Metastatic Pancreatic Carcinoma in the Ovary (tissue), 1 donor: ENCODE measurements around a stretch of chr2.

DNA sequence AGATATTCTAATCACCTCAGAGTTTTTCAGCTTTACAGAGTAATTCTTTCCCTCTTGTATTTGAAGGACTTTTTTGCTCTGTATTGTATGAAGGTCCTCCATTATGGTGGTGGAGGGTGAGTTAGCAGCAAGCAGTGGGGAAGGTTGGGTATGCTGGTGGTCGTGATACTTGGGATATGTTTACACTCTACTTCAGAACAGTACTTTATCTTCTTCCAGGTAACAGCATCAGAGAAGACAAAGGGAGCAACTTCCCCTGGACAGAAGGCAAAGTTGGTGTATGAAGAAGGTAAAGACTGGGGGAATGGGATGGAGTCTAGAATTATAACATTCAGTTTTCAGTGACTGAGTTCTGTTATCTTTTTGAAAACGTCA, 39.0 kb upstream of the TOGARAM2 start:
- PRO-cap: no peak

DNA sequence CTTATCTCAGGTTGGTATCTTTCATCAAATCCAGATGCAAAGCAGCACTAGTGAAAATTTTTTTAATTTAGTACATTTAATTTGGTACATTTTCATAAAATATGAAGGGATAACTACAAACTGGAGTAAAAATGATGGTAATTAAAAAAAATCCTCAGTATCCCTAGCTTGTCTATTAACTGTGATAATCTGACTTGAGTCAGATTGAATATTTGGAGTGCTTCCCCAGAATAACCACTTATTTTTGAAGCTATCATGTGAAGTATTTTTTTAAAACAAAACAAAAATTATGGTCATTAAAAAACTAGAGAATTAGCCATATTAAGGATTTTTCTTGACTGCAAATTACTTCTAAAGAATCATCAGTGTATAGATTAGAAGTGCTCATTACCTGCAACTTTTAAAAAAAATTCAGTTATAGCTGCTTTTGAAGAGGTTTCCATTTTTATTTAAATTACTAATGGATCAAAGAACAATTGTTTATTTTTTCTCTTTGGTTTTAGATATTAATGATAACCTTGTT, 33.9 kb upstream of the TOGARAM2 start:
- PRO-cap: no peak

DNA sequence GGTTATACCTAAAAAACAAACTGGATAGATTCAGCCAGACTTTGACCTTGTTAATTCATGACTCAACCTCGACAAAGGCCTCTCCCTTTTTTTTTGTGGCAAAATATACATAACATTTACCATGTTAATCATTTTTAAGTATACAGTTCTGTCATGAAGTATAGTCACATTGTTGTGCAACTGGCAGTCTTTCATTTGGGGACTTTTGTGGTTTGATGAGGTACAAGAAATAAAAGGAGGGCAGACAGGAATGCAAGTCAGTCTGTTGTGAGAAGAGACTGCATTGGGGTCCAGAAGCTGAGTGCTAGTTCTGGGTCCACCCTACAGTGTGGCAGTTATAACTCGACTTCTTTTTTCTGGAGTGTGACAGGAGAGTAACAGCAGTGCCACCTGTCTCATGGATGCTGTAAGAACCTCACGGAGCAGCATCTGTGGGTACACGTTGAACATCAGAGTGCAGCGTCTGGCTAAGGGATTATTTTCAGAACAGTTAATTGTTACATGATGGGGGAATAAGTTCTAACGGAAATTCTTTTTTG, 28.5 kb upstream of the TOGARAM2 start:
- PRO-cap: no peak

- PRO-cap: no peak
These were observed 9.4 kb downstream of the PCARE start for GRCh38 chr2:29064745-29065474.

DNA sequence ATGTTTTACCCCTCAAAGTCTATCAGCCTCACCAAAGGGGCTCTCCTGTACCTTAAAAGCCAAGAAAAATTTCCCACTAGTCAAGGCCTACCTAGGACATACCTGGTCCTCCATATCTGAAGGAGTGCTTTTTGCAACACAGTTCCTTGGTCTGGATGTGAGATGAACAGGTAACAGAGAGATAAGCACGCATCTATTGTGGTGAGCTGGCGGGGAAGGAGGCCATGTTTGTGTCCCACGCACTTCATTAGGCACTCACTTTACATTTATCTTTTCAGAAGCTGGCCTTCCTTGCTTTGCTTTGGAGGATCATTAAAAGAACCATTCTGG, 4.0 kb upstream of the PCARE start:
- PRO-cap: unidirectional peak, plus-strand start at position 204 of the sequence

- PRO-cap: unidirectional peak, minus-strand start at chr2:29116255; bidirectional peak, plus-strand start at chr2:29116641, minus-strand start at chr2:29116312
These were observed 888 bp downstream of the CLIP4 start for GRCh38 chr2:29115726-29116880.

DNA sequence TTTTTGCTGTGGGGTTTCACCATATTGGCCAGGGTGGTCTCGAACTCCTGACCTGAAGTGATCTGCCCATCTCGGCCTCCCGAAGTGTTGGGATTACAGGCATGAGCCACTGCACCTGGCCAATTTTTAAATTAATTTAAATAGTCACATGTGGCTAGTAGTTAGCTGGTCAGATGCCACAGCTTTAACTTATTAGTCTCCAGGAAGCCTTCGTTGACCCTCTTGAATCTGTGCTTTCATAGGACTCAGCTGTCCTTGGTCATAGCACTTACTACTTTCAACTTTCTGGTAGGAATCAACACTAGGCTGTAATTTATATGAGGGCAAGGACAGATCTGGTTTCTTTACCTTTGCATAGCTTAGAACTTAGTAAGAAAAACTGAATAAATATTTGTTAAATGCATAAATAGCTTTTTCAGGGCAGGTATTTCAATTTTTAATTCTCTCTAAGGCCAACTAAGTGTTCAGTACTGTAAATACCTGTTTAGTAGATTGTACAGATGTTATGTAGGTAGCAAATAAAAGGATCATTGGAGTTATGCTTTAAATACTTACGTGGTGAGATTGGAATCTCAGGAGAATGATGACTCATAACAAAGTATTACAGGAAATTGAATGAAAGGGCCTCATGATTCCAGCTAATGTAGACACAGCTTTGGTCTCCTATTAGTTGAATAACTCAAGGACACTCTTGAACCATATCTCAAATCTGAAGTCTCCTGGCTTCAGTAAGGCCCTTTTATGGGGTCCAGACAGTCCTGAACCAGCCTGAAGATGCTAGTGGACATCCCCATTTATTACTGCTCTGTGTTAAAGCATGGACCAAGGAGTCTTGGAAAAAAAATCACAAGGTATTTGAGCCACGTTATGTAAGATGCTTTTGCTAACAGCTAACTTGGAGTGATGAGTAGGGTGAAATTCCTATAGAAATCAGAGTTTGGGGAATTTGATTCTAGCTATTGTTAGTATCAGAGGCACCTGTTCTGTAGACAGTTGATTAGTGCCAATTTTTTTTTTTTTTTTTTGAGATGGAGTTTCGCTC, 2.6 kb downstream of the CLIP4 start:
- PRO-cap: no peak

DNA sequence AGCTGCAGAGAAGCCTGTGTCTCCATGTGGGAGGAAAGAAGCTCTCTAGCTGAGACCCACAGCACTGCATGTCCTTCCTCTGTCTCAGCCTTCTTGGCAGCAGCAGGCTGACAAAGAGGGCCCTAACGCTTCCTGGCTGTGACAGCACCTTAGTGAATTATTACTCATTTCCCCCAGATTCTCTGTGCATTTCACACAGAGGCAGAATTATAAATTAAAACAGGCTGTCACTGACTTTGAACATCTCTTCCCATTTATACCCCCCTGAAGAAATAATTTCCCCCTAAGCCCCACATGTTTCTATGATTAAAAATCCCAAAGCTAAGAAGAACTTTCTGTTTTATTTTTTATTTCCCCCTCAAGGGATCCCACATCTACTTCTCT, 206.9 kb downstream of the CLIP4 start:
- PRO-cap: no peak

GRCh38 chr2:30149347-30149965, 2.6 kb downstream of the YPEL5 start:
- PRO-cap: no peak

- PRO-cap: no peak
These were observed 19.3 kb downstream of the YPEL5 start for GRCh38 chr2:30165982-30166573.

- PRO-cap: no peak
These were observed 4.9 kb upstream of the LBH start for GRCh38 chr2:30226196-30227025.

DNA sequence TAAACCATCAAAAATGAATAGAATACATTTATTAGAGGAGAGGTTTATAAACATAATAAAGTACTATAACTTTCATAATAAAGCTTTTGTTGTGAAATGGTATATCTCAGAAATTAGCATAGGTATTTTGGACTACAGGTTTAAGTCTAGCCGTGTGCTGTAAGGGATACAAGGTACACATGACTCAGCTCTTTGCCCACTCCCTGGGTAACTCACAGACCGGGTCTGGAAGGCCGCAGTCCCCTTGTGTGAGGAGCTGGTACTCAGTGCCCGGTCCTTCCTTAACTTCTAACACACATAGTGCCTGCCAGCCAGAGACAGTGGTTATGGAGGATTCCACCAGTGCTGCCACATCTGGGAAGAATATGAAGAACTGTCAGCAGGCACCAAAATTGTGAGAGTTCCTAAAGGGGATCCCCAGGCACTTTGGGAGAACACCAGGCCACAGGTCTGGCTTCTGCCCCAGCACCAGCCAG, 29.2 kb downstream of the CAPN13 start:
- PRO-cap: no peak

- PRO-cap: no peak
These were observed 158.3 kb downstream of the GALNT14 start for GRCh38 chr2:30979859-30980425.

DNA sequence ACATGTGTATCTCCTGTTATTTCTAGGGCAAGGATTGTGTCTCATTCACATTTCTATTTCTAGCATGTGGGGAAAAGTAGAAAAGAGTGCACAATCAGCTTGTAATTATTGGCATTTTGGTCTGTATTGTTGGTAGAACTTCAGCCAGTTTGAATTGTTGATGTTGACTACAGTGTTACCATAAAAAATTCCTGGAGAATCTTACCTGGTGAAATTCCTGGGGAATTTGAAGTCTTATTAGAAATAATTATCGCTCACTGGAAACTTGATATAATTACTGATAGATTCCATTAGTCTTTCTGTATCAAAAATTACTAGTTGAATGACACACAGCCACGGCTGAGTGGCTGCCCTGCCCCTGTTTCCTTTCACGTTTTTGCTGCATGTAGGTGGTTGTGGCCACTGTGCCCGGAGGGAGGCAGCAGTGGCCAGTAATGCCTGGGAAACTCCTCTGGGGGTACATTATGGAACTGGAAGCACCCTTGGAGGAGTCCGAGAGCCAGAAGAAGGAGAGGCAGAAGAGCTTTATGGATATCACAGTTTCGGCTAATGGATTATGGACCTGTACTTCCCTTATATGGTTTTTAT, 35.6 kb downstream of the SLC30A6 start:
- PRO-cap: no peak

DNA sequence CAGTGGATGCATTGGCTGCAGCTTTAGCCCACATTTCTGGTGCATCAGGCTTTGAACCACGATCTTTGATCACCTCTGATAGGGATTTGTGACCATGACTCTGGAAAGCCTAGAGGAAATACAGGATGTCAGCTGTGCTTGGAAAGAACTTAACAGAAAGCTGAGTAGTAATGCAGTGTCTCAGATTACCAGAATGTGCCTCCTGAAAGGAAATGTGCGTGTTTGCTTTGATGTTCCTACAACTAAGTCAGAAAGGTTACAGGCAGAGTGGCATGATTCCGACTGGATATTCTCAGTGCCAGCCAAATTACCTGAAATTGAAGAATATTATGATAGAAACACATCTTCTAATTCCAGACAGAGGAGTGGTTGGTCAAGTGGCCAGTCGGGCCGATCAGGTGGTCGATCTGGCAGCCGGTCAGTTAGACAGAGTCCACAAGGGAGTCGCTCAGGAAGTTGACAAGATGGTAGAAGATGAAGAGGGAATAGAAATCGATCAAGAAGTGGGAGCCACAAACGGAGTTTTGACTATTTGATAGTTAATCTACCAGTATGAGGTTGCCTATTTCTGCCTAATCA, 37.9 kb downstream of the SLC30A6 start:
- PRO-cap: no peak

DNA sequence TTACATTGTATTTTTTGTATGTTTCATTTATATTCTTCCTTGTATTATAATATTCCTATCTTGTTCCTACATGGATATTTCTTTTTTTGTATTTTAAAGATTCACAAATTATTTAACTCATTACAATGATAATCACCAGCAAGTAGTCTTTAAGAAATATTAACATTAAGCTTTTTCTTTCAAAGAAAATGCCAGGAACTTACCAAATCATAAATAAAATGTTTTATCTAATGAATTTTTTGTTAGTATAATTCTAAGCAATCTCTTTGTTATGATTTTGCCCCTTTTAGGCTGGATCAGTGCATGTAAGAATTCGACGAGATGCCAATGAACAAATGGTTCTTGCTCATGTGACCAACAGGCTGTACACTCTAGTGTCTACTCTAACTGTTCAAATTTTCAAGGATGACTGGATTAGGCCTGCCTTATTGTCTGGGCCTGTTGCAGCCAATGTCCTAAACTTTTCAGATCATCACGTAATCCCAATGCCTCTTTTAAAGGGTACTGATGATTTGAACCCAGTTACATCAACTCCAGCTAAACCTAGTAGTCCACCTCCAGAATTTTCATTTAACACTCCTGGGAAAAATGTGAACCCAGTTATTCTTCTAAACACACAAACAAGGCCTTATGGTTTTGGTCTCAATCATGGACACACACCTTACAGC, 44.6 kb downstream of the NLRC4 start:
- PRO-cap: no peak

- PRO-cap: no peak
These were observed 29.4 kb downstream of the NLRC4 start for GRCh38 chr2:32235191-32235755.

DNA sequence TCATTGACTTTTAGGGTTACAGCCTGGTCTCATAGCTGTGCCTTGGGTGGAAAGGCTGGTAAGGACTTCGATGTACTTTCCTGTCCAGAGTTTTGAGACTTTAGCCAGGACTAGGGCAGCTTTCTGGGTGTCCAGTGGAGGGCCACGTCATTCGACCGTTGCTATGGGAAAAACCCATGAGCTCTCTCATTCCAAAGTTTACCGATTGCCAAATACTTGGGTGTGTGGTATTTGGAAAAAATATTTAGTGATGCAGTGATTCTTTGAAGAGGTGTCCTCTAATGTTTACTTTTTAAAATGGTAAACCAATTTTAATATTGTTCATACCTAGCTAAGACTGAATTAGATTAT, 105.3 kb downstream of the LTBP1 start:
- PRO-cap: no peak

GRCh38 chr2:33069633-33070719, 123.2 kb downstream of the LTBP1 start:
- PRO-cap: no peak

DNA sequence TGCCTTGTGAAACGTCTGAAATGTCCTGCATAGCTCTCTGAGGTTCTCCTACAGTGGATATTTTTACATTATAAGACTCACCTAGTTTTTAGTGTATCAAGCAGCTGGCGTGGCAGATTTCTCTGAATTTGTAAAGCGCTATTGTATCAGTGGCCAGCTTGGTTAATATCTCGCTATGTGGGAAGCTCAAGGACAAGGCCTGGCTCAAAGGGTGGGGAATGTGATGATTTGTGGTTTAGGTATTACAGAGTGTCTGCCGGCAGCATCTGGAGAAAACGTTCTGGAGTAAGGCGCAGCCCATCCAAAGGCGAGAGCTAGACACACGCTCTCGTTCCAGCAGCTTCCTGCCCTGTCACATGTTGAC, 164.3 kb downstream of the LTBP1 start:
- PRO-cap: no peak